Caco-2 (cell line): ENCODE measurements around the genes TRIM45 and GDAP2.

DNA sequence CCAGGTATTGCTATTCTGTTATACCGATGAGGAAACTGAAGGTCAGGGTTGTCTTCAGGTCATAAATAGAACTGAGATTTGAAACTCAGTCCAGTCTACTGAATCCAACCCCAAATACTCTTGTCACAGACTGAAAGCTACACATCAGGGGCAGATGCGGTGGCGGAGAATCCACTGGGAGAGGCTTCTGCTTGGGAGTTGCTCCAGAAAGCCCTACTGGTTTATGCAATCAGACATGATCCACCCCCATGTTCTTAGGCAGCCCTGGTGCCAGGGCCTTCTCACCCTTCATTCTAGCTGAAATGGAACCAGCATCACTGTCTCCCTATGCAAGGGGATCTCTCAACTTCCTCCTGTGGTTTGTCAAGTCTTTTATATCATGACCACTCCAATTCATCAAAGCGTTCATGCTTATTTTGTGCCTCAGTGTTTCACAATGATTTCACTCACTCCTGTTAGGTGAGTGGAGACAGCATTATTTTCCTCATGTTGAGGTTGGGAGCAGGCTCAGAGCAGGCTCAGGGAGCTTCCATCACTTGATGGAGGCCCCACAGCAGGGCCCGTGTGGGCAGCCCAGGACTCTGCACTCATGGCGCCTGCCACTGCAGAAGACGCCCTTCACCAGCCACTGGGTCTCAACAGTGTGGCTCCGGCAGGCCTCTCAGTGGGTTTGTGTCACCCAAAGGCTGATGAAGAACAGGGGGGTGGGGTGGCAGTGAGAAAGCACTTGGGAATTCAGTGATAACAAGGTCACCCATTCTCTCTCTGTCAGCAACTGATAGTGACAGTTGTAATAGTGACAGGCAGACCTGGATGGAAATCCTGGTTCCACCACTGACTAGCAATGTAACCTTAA, 67.2 kb downstream of the CD58 start:
- PRO-cap = no peak
- RRBS = no CpG with 5 or more reads among the region's 8 CpGs

DNA sequence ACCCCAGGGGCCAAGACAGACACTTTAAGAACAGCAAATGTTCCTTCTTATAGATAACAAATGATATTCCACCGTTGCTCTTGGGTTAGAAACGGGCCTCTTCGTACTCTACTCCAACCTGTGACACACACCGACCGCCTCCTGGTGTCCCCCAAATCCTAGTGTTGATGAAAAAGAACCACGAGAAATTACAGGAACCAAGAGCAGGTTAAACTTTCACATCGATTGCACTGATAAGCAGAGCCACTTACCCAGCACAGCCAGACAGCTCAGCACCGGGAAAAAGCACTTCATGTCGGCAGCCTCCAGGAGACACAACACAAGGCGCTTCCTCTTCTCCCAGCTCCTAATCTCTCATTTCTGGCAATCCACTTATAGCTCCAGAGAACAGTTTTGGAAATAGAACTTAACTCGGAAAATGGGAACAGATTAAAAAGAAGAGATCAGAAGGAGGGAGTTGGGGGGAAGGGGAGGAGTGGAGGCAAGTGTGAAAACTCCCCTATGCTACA, 1.4 kb downstream of the IGSF3 start:
- PRO-cap = no peak
- RRBS = no CpG with 5 or more reads among the region's 11 CpGs

DNA sequence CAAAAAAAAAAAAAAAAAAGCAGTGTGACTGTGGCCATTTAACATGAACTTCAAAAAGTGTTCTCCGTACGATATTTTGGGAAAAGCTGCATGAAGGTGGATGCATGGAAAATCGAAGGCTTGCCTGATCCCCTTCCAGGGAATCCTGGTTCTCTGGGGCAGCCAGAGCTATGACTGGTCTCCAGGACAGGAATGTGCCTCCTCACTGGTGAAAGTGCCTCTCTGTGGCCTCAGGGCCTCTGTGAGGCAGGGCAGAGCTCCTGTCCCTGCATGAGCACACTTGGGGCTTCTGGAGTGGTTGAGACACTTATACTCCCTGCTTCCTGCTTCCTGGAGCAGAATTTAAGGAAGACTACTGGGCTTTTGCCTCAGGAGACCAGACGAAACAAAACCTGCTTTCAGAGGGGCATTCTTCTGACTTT, 29.1 kb upstream of the IGSF3 start:
- PRO-cap = no peak
- RRBS = no CpG with 5 or more reads among the region's 4 CpGs

DNA sequence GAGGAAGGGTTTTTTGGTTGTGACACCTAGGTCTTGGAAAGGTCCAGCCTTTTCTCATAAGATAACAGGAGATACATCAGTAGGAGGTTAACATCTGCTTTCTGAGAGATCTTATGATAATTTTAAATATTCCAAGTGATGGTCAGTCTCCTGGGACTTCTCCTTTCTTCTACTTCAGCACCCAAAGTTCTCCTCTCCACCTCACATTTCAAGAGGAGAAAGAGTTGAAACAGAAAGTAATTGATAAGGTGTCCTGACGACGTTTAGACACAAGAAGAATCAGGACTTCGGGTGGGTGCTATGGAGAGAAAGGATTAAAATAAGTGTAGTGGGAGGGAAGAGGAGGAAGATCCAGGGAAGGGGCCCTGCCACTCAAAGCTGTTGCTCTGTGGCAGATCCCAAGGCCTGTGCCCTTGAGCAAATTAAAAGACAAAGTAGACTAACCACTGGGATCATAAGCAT, 45.9 kb downstream of the CD2 start:
- PRO-cap = no peak
- RRBS = no CpG with 5 or more reads among the region's 3 CpGs

GRCh38 chr1:116804825-116805109, 50.5 kb downstream of the CD2 start:
- PRO-cap = no peak
- RRBS = no CpG with 5 or more reads among the region's 2 CpGs

- PRO-cap = no peak
- RRBS = no CpG with 5 or more reads among the region's 2 CpGs
Observed at GRCh38 chr1:117003216-117003608, 1.7 kb downstream of the CD101 start.

DNA sequence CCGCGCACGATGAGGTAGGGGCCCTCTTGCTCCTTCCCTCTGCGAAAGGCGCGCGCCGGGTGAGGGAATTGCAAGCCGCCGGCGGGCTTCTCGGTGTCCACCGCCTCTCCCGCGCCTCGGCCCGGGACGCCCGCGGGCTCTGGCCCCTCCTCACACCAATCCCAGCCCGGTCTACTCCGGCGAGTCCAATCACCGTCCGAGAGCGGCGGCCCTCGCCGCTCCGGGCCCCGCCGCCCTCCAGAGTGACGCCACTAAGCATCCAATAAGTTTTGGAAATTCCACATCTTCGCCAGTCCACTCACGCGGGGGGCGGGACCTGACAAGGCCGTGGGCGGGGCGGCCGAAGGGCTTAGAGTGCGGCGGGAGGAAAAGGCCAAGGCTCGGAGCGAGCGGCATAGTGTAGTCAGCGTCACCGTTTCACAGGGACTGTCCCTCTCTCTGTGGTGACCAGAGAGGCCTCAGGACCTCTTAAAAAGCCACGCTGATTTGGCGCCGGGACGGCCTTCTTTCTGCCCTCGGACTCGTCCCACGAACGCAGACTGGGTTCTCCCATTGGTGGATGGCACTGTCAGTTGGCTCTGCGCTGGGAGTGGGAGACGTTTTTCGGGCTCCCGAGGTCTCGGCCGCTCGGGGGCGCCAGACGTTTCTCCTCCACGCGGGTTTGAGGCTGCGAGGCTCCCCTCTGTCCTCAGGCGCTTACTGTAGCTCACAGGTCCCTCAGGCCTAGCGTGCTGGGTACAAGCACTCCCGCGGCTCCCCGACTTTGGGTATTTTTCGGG, at the start of gene TRIM45:
Gene TRIM45, minus strand, starts transcription at position 144 of the 779 bp plus-strand sequence.
- PRO-cap = bidirectional peak, plus-strand start at position 292 of the sequence, minus-strand start at position 141 of the sequence; bidirectional peak, plus-strand start at position 376 of the sequence, minus-strand start at position 445 of the sequence; bidirectional peak, plus-strand start at position 709 of the sequence, minus-strand start at position 534 of the sequence
- RRBS = 2% methylated on average over 21 of the region's 74 CpGs

DNA sequence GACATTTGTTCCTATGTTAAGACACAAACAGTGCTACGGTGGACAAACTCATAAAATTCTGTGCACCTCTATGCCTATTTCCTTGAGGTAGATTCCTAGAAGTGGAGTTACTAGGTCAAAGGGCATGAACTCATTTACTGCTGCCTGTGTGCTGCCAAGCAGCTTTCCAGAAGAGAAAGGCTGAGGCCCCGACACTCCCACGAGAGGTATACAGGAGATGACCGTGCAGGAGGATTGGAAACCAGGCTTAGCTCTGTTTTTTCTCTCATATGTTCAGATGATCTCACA, 34.3 kb upstream of the TENT5C start:
- PRO-cap = no peak
- RRBS = no CpG with 5 or more reads among the region's 4 CpGs

DNA sequence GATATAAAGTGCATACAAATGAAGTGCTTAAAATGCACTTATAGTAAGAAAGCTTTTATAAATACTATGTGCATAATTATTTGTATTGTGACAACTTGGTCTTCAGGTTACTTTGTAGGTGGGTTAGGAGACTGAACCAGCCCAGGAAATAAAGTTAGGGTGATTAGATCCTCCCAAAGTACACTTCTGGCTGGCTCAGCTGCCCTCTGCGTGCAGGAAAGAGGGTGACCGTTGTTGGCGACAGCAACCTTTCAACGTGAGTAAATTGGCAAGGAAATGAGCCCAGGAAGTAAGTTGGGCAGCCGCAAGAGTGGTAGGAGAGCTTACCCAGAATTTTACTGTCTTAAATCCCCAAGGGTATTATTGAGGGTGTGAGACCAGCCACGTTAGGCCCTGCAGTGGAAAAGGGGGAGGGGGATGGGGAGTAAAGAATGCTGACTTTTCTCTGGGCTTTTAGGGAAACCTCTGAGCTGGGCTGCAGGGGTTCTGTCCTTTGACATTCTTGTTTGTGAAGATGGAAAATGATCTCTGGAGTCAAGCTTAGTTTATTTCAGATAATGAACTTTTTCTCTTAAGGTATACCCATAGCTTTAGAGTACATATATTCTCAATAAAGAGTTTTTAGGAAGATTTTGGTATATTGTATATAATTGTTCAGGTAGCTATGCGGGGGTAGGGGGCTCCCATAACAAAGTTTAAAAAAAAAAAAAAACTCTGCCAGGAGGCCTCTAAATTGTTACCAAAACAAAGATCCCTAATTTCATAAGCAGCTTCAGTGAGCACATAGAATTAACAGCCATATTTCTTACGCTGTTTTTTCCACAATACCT, 1.8 kb downstream of the TENT5C start:
- PRO-cap = no peak
- RRBS = no CpG with 5 or more reads among the region's 8 CpGs

- PRO-cap = no peak
- RRBS = no CpG with 5 or more reads among the region's 5 CpGs
Observed at GRCh38 chr1:117629423-117630104, 23.7 kb downstream of the TENT5C start.

- PRO-cap = no peak
- RRBS = no CpG with 5 or more reads among the region's 6 CpGs
Observed at GRCh38 chr1:117630105-117630423, 24.2 kb downstream of the TENT5C start.

DNA sequence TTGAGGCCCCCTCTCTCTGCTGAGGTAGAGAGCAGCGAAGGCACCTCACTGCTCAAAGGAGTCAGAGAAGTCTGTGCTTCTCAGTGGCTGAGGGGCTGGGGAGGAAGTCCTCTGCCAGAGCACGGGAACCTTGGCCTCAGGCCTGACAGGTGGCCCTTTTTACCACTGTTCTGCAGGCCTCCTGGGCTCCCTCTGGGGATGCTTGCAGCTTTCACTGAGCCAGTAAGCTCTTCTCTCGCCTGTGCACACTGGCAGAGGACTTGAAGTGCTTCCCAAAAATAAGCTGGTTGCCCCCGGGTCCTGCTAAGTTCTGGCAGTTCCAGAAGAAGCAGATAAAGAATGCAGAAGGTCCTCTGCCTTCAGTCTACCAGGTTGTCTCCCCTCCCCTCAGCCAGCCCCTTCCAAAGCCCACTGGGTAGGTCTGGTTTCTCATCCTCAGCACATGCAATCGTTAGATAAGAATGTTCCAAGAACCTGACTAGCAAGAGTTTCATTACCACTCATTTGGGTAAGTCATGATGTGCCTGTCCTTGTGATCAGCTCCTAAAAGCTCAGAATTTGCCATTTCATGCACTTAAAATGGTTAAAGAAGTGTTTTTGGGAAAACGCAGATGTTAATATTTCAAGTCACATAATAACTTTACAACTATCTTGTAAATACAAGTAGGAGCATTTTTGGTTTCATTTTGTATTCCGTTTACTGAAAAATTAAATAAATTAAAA, 53.9 kb downstream of the TENT5C start:
- PRO-cap = no peak
- RRBS = no CpG with 5 or more reads among the region's 7 CpGs

- PRO-cap = no peak
- RRBS = no CpG with 5 or more reads among the region's 3 CpGs
Observed at GRCh38 chr1:117676028-117676455, 70.2 kb downstream of the TENT5C start.

DNA sequence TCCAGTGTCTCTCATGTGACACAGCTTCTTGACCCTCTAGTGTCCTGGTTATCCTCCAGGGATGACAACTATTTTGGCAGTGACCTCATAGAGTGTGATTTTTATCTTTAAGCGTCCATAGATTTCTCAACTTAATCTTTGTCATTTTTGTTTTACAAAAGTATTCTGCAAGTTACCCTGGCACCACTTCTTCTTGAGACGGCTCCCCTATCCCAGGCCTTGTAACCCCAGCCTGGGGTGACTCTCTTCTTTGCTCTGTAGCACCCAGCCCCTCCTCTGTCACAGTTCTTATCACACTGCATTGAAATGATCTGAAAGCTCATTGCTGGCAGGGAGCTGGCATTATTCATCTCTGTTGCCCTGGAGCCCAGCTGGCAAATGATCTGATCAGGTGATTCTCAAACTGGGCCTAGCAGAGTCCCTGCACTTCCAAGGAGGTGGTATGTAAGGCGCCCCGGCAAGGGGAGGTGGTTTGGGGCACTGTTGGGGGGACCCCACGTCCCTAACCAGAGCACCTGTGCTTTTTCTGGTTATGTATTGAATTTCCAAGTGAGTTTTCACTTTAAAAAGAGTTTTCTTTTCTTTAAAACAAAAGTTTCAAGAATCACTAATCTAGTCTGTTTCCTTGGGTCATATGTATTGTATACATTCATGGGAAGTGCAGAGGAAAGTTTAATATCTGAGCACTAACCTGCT, 72.7 kb downstream of the TENT5C start:
- PRO-cap = no peak
- RRBS = no CpG with 5 or more reads among the region's 5 CpGs

DNA sequence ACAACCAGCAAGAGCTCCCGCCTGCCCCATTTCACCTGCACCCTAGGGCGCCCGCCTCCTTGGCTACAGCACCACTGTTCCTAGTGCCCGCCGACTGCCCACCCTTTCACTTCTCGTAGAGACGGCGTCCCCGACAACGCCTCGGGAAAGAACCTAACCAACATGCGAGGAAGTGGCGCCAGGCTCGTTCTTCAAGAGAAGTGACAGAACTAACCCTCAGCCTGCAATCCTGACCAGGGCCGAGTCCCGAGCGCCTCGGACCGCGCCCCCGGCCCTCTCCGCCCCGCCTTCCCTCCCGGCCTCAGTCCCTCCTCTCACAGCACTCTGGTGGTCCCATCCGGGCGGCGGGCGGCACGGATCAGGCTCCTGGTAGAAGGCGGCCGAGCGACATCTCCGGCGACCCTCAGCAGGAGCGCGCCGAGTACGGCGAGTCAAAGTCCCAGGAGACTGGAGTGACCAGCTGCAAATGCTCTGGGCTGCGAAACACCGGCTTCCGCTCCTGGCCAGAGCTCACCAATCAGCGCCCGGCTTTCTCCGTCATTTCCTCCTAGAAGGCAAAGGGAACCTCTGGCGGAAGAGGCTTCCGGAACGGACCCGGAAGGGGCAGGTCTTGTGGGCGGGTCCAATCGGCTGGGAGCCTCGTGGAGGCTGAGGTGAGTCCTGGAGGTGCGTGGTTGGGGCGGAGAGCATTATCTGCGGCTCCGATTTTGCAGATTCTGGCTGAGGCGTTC, at the start of gene GDAP2:
Gene GDAP2, minus strand, starts transcription at position 492 of the 731 bp plus-strand sequence.
- PRO-cap = bidirectional peak, plus-strand start at position 625 of the sequence, minus-strand start at position 433 of the sequence
- RRBS = 6% methylated on average over 23 of the region's 57 CpGs

DNA sequence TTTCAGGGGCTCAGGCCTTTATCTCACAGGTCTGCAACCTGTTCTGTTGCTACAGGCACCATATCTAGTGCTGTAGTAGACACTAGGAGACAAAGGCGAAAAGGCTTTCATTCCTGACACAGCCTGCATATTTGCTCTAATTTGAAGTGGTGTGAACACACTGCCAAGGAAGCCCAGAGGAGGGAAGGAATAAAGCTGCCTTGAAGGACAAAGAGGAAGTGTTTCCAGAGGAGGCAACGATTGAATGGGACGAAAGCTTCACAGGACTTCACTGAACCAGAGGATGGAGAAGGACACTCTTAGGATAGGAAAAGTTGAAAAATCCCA, 90.8 kb upstream of the WARS2 start:
- PRO-cap = no peak
- RRBS = no CpG with 5 or more reads among the region's 3 CpGs

DNA sequence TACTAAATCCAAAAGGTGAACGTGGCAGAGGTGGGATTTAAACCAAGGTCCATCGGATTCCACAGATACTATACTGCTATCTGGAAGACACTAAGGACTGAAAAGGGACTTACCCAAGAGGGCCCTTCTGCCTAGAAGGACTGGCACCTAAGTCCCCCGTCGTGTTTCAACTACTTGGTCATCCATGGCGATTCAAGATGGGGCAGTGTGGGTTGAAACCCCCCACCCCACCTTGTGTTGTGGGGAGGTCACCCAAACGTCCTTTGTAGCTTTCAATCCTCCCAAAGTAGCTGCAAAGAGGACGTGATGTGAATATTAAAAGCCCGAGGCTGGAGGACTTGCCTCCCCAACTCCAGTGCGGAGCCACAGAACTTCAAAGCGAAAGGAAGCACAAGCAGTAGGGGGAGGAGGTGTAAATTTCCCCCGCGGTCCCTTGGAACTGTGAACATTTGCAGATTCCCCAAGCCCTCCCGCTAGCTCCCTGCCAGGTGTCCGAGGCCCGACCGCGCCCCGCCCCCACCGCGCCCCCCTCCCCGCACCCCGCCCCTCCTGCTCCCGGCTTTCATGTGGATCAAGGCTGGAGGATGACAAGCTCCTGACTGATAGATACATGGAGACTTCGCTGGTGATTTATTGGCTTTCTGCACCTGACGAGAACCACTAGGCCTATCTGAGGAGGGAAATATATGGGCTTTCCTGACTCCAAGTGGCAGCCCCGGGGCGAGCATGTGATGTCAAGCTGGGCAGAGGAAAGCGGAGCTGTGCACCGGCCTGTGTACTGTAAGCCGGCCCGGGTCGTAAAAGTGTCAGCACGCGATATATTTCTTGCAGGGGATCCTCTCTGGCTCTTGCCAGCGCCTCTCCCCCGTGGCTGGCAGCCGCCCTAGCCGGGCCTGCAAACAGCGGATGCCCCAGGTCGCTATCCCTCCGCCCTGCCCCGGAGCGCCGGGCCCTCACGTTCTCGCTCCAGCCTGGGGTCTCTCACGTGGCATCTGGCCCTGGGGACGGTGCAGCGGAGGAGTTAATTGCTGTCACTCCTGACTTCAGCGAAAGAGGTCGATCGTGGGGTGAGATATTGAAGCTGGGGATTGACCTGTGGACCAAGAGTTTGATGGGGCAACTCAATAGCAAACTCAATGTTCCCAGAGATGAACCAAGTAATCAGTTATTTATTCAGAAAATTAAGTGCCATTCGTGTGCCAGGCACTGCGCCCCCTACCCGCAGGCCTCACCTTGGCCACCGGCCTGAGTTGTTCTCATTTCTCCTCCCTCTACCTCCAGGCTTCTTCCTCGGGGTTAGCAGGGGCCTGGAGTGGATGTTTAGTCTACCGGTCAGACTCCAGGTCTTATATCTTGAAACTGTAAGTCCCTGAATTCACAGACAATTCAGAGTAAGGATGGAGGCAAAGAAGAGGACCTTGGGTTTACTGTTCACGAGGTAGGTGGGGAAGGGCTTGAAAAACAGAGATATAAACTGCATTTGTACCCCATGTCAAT, 41.2 kb upstream of the HAO2 start:
- PRO-cap = no peak
- RRBS = 25% methylated on average over 18 of the region's 59 CpGs

- PRO-cap = no peak
- RRBS = no CpG with 5 or more reads among the region's 2 CpGs
Observed at GRCh38 chr1:119542323-119543193, 35.5 kb downstream of the HSD3B1 start.

DNA sequence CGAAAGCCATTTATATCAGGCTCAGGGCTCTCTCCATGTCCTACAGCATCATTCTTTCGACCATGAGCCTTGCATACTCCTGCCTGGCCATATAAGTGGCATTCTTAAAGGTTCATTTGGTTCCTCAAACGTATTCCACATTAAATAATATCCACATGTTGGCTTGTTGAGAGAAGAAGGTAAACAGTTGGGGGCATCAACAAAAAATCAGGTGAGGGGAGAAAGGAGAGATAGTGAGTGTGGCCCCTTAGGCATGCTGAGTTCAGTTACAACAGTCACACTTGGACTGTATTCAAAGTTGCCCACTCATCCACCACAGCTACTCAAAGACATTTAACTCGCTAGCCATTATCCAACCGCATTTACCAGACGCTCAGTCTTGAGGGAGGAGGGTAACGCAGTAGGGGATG, 1.5 kb downstream of the ZNF697 start:
- PRO-cap = no peak
- RRBS = no CpG with 5 or more reads among the region's 7 CpGs

DNA sequence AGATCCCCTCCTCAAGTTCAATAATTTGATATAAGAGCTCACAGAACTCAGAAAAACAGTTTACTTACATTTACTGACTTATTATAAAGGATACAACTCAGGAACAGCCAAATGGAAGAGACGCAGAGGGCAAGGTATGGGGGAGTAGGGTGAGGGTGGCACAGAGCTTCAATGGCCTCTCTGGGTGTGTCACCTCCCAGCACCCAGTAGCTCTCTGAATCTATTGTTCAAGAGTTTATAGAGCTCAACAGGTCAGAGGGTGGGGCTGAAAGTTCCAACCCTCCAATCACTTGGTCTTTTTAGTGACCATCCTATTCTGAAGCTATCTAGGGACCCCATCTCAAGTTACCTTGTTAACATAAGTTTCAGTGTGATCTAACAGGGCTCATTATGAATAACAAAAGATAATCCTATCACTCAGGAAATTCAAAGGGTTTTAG, 31.1 kb upstream of the ZNF697 start:
- PRO-cap = no peak
- RRBS = no CpG with 5 or more reads among the region's 1 CpG